ENCODE data around the gene UBE2V1.

GRCh38 chr20:49588225-49588695 is 20.3 kb upstream of the PTGIS start:
- PRO-cap = no peak
- RAMPAGE, long total RNA, 3 experiments = no peak in any of the 3 experiments

DNA sequence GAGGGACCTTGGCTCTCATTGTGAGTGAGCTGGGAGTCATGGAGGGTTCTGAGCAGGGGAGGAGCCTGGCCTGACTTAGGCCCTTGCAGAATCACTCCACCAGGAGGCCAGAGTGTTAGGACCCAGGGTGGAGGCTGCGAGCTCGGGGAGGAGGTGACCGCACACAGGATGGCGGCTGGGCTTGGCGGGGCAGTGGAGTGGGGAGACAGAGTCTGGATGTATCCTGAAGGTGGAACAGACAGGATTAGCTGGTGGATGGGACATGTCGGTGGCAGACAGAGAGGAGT is 42.7 kb upstream of the PTGIS start:
- PRO-cap = no peak
- RAMPAGE, long total RNA, 3 experiments = no peak in any of the 3 experiments

GRCh38 chr20:49615523-49616241 is 47.7 kb upstream of the PTGIS start:
- PRO-cap = no peak
- RAMPAGE, long total RNA, 3 experiments = no peak in any of the 3 experiments

GRCh38 chr20:49630521-49631495 is 62.9 kb upstream of the PTGIS start:
- PRO-cap = unidirectional peak, plus-strand start at chr20:49631308
- RAMPAGE, long total RNA, 3 experiments = no peak in any of the 3 experiments

DNA sequence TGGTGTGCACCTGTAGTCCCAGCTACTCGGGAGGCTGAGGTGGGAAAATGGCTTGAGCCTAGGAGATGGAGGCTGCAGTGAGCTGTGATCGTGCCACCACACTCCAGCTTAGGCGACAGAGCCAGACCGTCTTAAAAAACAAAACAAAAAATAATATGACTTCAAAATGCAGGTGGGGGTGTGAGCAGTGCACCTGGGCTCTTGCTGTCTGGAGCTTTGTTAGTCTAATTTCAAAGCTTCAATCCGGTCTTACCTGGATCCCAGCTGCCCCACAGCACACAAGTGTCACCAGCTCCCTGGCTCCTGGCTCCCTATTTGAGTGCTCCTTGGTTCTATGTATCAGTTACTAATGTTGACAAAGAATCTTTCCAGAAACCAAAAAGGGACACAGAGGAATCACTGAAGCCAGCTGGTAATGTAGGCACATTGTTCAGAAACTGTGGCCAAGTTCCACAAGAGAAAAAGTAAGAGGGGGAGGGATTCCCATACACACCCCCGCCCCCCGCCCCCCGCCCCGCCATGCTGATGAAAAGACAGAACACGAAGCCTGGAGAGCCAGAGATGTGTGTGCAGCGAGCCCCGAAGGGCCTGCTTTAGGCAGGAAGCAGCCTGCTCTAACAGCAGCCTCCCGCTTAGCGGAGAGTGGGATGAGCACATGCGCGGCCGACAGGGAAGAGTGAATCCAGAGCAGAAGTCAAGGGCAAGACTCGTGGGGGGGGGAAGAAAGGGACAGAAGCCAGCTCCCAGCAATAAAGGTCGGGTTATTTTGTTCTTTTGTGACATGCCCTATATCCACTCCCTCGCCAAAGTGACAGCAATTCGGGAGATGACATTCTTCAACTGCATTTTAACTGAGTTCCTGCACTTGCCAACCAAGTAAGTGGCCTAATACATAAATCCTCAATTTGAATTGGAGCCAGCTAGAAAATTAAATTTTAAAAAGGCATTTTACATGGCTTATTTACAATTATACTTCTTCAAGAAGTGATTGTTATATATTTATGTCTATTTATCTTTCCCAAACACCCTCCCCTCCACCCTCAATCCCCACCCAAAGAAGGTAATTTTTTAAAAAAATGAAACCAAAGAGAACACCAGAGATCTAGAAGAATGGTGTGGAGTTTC is 67.2 kb upstream of the PTGIS start:
- PRO-cap = unidirectional peak, plus-strand start at position 558 of the sequence
- RAMPAGE, long total RNA, 3 experiments = no peak in any of the 3 experiments

DNA sequence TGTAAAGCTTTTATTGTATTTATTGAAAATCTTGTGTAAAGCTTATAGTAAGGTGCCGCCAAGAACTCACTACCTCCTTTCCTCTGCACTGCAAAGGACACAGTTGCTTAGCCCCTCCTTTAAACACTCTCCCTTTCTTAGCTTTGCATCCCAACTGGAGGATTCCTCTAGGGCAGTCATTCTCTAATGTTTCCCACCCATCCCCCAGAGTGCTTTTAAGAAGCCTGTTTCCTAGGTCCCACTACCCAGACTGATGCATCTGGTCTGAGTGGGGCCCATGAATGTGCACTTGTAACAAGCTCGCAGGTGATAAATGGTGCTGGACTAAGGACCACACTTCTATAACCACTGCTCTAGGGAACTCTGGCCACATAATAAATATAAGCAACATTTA is 55.2 kb downstream of the B4GALT5 start:
- PRO-cap = no peak
- RAMPAGE, long total RNA, 3 experiments = no peak in any of the 3 experiments

DNA sequence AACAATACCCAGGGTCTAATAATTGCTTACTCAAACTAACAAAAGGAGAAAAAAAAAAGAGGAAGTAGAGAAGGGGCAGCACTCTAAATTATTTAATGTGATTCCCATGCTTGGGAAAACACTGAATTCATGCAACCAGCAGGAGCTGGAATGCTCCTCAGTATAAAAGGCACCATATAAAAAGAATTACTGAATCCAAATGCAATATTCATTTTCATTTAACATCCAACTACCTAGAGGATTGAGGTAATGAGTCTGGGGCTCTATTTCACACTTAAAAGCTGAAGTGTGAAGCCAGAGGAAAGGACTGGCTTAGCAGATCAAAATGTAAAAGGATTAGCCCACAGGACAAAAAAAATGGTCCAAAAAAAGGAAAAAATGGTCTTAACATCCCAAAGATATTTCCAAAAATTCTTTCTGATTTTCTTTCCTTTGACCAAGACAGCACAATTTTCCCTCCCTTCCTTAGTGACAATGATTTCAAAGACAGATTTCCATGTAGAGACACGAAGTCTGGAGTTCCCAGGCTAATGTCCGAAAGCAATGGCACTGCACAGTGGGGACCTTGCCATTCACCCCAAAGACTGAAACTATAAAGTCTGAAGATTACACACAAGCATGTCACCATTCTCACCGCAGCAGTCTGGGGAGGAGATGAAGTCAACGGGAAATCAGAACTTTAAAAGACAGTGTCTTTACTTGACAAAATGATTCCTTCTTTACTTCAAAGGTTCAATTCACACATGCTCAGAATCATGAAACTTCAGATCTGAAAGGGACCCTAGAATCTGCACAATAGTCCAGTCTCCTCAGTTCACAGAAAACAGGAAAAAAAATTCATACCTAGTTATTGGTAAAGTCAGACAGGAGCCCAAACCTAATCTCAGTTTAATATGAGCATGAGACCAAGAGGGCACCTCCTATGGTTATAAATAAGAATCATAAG is 8.5 kb downstream of the B4GALT5 start:
- PRO-cap = no peak
- RAMPAGE, long total RNA, 3 experiments = no peak in any of the 3 experiments

DNA sequence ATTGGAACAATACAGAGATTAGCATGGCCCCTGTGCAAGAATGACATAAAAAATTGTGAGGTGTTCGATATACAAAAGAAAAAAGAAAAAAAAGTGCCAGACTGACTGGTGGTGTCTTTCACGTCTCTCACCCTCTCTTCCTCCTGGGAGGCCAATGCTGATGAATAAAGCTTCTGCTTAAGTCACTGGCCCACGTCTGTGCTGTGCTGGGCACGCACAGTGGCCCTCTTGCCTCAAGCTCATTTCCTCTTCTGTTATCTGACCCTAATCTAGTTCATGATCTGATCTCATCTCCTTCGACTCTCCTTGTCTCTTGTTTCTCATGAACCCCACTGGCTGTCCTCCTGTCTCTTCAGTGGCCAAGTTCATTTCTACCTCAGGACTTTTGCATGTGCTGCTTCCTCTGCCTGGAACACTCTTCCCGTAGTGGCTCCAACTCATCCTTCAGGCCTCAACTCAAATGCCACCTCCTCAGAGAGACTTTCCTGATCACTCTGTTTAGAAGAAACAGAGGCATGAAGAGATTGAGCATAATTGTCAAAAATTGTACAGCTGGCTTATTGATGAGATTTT is 17.7 kb upstream of the SLC9A8 start:
- PRO-cap = unidirectional peak, minus-strand start at position 138 of the sequence
- RAMPAGE, long total RNA, 3 experiments = no peak in any of the 3 experiments

DNA sequence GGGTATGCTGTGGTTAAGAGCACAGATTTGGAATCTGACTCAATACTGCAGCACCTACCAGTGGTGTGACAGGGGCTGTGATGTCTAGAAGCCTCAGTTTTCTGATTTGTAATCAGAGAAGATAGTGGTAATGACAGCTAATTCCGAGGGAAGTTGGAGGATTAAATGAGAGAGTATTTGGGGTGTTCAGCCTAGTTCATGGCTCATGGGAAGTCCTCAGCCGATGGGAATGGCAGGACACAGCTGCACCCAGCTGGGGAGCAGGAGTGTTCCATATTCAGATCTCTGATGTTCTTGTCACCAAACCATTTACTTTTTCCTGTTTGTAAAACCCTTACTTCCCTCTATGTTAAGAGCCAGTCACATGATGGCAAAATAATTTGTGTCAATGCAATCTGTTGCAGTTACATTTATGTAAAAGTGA is 9.3 kb downstream of the SLC9A8 start:
- PRO-cap = no peak
- RAMPAGE, long total RNA, 3 experiments = no peak in any of the 3 experiments

GRCh38 chr20:49825388-49826109 is 12.9 kb downstream of the SLC9A8 start:
- PRO-cap = no peak
- RAMPAGE, long total RNA, 3 experiments = no peak in any of the 3 experiments

GRCh38 chr20:49851017-49851702 is 38.5 kb downstream of the SLC9A8 start:
- PRO-cap = no peak
- RAMPAGE, long total RNA, 3 experiments = no peak in any of the 3 experiments

DNA sequence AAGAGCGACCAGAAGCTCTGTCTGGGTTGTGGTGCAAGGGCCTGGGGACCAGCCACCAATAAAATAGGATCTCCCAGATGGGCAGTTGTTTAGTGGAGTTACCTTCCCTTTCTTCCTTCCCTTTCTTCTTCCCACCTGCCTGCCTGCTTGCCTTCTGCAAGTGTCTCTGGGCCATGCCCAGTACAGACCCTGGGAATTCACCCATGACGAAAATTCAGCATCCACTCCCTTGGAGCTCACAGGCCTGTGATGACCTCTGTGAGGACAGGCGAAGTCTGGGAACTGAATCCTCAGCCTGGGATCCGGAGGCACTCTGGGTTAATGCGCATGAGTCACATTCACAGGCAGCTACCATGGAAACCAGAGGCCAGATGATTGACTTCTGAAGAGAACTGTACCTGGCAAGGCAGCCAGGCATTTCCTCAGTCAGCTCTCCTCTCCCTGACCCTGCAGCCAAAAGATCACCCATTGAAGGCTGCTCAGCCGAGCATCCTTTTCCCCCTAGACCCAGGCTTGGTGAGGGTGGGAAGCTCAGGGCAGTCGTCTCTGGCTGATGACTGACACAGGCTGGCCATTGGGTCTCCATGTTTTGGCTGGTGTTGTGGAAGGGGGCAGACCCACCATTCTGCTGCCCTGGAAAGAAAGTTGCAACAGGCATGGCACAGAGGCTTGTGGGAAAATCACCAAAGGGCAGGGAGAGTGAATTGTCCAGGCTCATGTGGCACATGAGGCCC is 41.1 kb downstream of the SLC9A8 start:
- PRO-cap = no peak
- RAMPAGE, long total RNA, 3 experiments = no peak in any of the 3 experiments

- PRO-cap = no peak
- RAMPAGE, long total RNA, 3 experiments = no peak in any of the 3 experiments
Observed at GRCh38 chr20:49892668-49893528, 22.4 kb downstream of the SPATA2 start.

DNA sequence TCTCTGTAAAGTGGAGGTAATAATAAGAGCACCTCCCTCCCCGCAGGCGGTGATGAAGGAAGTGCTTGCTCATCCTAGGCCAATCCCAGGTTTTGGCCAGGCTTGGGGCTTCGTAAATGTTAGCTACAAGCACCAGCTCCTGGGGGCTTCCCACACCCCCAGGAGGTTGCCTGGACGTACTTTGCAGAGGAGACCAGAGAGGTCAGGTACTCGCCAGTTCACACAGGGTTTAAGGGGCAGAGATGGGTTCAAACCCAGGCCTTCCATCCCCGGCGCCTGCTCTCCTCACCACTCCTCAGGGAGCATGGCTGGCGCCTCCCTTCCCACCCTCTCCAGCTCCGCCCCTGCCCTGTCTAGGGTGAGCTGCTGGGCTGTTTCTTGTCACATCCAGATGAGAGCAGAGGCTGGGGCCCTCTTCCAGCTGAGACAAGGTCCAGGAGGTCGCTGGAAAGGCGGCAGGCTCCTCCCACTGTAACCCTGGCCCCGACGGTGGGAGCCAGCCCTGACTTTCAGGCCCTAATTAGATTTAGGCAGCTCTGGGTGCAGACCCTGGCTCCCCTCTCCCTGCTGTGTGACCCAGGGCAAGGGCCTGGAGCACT is 33.1 kb downstream of the SNAI1 start:
- PRO-cap = no peak
- RAMPAGE, long total RNA, 3 experiments = no peak in any of the 3 experiments

GRCh38 chr20:50033675-50034253 is 51.0 kb downstream of the SNAI1 start:
- PRO-cap = no peak
- RAMPAGE, long total RNA, 3 experiments = no peak in any of the 3 experiments

GRCh38 chr20:50113029-50113509 is at the start of gene UBE2V1:
Gene UBE2V1 (minus strand): TSS chr20:50113150.
- PRO-cap = bidirectional peak, plus-strand start at chr20:50113246, minus-strand start at chr20:50113139
- RAMPAGE, long total RNA, 3 experiments = start-site peak on the minus strand in 3 of 3 experiments, at chr20:50113136-50113174 at its widest, 621 to 2,736 reads per replicate

DNA sequence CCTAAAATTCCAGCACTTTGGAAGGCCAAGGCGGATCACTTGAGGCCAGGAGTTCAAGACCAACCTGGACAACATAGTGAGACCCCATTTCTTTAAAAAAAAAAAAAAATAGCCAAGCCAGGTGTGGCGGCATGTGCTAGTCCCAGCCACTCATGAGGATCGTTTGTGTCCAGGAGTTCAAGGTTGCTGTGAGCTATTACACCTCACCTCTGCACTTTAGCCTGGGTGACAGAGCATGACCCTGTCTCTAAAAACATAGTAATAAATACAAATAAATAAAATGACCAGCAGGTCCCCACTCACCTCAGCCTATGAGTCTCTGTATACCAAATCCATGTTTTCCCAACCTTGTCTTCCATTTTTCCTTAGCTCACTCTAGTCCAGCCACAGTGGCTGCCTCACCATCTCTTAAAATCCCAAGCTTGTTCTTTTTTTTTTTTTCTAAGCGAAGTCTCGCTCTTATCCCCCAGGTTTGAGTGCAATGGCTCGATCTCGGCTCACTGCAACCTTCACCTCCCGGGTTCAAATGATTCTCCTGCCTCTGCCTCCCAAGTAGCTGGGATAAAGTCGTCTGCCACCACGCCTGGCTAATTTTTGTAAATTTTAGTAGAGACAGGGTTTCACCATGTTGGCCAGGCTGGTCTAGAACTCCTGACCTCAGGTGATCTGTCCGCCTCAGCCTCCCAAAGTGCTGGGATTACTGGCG is 10.0 kb upstream of the UBE2V1 start:
- PRO-cap = no peak
- RAMPAGE, long total RNA, 3 experiments = no peak in any of the 3 experiments

DNA sequence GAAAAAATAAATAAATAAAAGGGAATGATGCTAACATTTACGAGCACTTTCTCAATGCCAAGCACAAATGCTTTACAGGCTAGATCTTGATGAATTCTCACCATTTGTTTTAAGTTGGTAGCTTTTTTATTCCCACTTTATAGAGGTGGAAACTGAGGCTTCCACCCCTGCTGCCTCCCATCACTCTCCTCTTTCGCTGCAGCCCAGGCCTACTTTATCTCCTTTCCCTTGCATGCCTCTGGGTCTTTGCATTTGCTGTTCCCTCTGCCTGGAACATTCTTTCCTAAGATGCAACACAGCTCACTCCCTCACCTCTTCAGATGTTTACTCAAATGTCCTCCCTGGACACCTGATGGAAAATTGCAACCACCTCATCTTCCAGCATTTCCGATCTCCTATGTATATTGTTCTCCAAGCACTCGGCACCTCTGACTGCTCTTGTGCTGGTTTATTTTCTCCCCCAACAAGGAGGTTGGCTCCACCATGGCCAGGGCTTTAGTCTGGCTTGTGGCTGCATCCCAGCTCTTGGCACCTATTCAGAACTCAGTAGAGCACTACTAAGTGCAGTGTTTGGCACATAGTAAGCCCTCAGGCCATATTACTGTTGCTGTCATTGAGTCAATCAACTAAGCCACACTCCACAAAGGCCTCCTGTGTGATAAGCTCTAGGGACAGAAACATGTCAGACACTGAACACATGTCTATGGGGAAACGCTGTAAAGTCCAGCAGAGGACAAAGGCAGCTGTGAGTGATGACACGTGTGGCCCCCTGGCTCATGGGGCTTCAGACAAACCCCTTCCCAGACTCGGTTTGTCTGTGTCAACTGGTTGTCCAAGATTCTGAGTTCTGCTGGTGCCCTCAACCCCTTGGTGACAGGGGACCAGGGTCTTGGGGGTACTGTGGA is 19.5 kb upstream of the UBE2V1 start:
- PRO-cap = no peak
- RAMPAGE, long total RNA, 3 experiments = no peak in any of the 3 experiments

DNA sequence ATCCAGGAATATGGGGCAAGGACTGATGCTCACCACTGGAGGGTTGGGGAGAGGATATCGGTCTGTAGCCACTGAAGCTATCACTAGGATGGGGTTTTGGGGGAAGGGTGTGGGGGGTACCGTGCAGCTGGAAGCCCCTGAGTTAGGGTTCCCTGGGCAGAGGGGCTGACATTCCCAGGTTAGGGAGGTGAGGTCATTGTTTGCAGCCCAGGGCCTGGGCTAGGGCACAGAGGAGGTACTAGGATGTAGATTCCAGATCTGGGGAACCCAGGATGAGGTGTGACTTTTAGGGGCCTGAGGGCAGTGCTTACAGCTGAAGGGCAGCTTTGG is 740 bp downstream of the PEDS1 start:
- PRO-cap = no peak
- RAMPAGE, long total RNA, 3 experiments = no peak in any of the 3 experiments

DNA sequence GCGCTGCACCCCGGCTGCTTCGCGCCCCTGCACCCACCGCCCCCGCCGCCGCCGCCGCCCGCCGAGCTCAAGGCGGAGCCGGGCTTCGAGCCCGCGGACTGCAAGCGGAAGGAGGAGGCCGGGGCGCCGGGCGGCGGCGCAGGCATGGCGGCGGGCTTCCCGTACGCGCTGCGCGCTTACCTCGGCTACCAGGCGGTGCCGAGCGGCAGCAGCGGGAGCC is 764 bp downstream of the CEBPB start:
- PRO-cap = no peak
- RAMPAGE, long total RNA, 3 experiments = no peak in any of the 3 experiments